ENCODE measurements around the genes A4GALT and PACSIN2.

GRCh38 chr22:42129270-42129762 lies 1.3 kb downstream of the CYP2D6 start:
- RAMPAGE, long total RNA = no peak
- RRBS = no CpG with 5 or more reads among the region's 30 CpGs

DNA sequence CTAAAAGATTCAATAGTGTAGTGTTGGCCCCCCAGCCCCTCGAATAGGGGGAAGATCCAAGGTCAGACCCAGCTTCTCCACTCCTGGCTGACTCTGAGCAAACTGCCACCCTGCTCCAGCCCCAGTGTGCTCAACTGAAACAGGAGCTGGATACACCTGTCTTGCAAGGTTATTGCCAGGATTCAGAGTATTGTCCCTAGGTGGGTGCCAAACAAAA lies 22.6 kb upstream of the TCF20 start:
- RAMPAGE, long total RNA = no peak
- RRBS = no CpG with 5 or more reads among the region's 1 CpG

DNA sequence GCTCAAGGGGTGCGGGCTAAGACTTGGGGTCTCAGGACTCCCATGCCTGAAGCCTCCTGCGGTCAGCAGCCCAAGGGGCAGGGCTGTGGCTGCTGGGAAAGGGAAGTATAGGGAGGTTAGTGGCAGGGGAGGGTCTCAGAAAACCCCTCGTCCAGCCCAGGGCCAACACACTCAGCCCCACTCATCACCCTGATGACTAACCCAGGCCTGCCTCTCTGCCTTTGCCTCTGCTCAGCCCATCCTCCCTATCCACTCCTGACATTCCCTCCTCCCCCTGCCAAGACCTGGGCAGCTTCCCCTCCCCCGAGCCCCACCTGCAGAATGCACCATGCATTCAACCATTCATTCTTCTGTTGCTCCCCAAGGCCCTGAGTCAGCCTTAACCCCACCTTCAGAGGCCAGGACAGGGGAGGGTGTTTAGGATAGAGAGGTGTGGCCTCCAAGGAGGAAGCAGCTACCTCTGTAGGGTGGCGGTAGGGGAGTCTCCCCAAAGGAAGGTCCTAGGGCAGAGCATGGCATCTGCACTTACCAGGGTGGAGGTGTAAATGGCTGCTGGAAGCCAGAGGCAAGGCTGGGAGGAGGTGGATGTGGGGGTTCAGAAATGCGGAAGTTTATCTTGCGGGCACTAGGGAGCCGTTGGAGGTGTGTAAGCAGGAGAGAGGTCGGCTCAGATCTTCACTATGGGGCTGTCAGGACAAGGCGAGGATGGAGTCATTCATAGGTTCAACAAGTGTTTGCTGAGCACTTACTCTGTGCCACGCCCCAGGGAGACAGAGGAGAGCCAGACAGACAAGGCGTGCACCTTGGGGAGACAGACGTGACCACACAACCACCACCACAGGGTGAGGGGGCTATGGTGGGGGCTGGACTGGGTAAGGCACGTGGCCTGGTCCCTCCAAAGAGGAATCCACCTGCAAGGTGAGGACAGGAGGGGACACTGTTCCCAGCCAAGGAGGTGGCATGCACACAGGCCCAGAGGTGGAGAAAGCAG lies 30.4 kb upstream of the TCF20 start:
- RAMPAGE, long total RNA = no peak
- RRBS = no CpG with 5 or more reads among the region's 14 CpGs

DNA sequence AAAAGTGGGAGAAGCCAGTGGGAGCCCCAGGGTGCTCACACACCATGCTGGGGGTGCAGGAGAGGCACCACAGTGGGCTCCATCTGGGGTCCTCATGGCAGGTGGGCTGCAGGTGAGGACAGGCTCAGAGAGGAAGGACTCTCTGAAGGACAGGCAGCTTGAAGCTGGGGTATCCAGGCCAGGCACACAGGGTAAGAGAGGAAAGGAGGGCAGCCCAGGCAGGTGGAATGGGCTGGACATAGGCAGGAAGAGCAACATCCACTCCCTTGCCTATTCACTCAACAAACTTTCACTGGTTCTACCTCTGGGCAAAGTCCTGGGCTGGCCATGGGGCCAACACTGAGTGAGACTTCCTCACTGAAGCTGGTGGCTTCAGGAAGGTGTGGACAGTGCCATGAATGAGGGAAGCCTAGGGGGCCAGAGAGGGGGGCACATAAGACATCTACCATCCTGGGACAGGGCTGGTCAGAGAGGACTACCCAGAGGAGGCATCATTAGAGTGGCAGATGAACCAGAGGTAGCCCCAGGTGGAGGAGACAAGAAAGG lies 44.9 kb upstream of the TCF20 start:
- RAMPAGE, long total RNA = no peak

GRCh38 chr22:42316100-42316395 lies 45.6 kb upstream of the TCF20 start:
- RAMPAGE, long total RNA = no peak
- RRBS = no CpG with 5 or more reads among the region's 2 CpGs

DNA sequence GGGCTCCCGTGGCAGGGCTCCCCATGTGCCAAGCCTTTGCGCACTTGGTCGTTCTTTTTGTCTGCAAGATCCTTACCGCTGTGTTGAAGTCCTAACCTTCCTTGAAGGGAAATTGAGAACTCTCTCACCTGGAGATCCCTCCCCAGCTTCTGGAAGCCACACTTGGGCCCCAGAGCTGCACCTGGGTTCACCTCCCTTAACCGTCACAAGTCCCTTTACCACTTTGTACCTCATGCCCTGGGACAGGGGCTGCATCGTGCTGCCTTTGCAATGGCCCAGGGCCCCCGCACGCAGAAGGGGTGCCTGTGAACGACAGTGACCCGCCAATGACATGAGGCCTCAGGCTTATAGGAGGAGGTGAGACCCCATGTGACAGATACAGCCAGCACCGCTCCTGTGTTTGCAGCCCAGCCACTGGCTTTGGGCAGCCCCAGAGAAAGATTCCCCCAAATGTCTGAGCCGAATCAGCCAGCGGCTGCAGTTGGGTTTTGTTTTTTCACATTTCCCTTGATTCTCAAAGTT lies 77.7 kb upstream of the TCF20 start:
- RAMPAGE, long total RNA = no peak
- RRBS = no CpG with 5 or more reads among the region's 13 CpGs

- RAMPAGE, long total RNA = no peak
- RRBS = no CpG with 5 or more reads among the region's 12 CpGs
Observed at GRCh38 chr22:42425511-42426190, 6.6 kb downstream of the NFAM1 start.

DNA sequence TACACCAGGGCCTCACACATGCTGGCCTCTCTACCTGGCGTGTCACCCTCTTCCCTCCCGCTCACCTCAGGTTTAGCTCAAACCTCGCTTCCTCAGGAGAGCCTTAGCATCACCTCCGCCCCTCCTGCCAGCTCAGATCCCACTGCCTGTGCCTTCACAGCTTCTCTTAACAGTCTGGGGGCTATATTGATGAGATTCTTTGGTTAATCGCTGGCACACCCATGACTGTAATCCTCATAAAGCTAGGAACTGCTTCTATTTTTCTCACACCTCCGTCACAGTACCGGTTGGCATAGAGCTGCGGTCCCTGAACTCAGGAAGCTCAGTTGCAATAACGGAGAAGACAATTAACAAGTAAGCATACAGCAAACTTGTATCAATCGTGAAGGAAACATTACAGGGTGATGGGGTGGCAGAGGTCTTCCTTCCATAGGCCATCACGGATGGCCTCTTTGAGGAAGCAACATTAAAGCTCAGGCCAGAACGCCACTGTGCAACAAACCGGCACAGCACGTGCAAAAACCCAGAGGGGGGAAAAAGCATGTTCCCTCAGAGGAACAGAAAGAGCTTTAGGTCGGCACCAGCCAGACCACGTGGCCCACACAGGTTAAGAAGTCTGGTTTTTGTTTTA lies 27.1 kb downstream of the SERHL2 start:
- RAMPAGE, long total RNA = no peak
- RRBS = no CpG with 5 or more reads among the region's 16 CpGs

DNA sequence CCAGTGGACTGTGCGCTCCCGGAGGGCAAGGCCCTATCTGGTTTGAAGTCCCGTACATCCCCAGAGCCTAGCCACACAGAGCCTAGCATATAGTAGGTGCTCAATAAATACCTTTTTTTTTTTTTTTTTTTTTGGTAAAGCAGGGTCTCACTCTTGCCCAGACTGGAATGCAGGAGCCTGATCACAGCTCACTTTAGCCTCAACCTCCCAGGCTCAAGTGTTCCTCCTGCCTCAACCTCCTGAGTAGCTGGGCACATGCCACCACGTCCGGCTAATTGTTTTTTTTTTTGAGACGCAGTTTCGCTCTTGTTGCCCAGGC lies 700 bp upstream of the CYB5R3 start:
- RAMPAGE, long total RNA = no peak
- RRBS = no CpG with 5 or more reads among the region's 7 CpGs

DNA sequence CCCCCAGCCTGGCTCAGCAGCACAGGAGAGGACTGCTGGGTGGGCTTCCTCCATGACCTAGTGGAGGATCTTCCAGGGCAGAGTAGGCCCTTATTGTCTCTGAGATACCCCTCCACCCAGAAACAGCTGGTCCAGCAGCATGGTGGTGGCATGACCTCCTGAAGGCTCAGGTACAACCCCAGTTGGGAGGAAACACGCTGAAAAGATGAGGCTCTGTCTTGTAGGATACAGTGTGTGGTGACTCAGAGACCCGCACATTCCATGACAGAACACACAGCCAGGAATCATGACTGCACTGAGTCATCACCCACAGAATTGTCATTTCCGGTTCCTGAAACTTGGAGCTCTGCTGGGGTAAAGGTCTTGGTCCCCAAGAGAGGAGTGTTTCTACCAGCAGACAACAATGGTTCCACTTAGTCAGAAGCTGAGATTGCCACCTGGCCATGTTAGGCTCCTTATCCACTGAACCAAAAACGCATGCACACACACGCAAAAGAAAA lies 31.4 kb upstream of the CYB5R3 start:
- RAMPAGE, long total RNA = no peak
- RRBS = no CpG with 5 or more reads among the region's 5 CpGs

DNA sequence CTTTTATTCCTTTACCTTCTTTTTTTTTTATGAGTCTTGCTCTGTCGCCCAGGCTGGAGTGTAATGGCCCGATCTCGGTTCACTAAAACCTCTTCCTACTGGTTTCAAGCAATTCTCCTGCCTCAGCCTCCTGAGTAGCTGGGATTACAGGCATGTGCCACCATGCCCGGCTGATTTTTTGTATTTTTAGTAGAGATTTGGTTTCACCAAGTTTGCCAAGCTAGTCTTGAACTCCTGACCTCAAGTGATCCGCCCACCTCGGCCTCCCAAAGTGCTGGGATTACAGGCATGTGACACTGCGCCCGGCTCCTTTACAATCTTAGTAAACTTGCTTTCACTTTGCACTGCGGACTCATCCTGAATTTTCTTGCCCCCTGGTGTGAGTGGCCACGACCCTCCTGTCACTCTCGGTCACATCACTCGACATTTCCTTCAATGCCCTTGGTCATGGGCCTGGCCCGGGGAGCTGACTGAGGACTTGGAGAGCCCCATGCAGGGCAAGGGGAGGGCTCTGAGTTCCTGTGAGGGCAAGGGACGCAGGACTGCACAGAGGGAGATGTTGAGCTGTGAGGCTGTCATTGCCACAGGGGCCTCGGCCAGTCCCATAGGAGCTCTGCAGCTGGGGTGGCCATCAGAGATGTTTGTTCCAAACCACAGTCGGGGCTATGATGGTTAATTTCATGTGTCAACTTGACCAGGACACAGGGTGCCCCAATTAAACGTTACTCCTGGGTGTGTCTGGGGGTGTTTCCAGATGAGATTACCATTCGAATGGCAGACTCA lies 21.4 kb downstream of the A4GALT start:
- RAMPAGE, long total RNA = no peak
- RRBS = no CpG with 5 or more reads among the region's 18 CpGs

- RAMPAGE, long total RNA = no peak
- RRBS = 1% methylated on average over 15 of the region's 57 CpGs
Observed at GRCh38 chr22:42720710-42721121, at the start of gene A4GALT. Gene A4GALT, minus strand, starts transcription at chr22:42720870.

- RAMPAGE, long total RNA = no peak
- RRBS = no CpG with 5 or more reads among the region's 19 CpGs
Observed at GRCh38 chr22:42773042-42773752, 52.5 kb upstream of the A4GALT start.

DNA sequence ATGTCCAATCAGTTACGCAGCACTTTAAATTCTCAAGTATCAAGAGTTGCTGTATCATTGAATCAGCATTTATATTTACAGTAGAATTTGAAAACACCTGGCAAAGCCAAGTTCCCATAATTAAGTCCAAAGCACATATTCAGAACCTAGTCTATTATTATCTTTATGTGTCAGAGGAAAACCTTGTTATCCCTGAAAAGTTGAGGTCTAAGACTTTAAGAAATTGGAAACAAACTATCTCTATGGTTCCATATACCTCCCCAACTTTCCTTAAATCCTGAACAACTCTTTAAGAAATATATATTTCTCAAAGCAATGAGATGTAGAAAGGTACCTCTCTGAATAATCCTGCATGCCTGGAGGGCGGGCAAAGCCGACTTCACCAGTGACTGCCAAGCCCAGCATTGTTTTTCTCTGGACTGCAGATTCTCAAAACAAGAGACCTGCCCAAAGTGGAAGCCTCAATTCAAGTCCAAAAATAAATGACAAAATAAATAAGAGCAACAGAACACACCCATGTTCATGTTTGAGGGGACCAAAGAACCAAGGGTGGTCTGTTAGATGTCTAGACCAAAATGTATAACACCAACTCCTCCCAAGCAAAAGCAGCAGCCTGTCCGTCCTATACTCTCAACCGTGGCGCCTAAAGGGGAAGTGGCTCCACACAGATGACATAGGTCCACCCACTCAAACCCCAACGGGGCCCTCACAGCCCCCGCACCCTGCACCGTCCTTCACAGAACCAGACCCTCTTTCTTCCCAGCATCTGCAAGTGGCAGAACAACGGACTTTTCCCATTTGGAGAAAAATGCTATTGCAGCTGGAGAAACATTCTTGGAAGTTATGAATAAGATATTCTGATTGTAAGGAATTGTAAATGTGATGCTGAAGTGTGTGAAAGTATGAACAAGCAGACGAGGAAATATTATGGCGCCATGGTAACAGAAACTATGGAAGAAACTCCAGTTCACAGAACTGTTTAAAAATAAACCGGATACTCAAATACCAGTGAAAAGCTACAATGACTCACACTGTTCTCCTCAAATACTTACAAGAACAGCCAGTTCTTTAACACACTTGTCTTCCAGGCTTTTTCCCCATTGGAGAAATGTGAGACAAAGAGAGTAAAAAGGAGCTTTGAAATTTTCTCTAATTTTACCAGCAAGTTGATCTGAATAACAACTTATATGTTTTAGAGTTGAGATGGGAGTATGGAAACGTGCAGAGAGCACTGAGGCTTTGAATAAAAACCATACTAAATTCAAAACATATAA lies 76.3 kb upstream of the ARFGAP3 start:
- RAMPAGE, long total RNA = no peak
- RRBS = no CpG with 5 or more reads among the region's 14 CpGs

DNA sequence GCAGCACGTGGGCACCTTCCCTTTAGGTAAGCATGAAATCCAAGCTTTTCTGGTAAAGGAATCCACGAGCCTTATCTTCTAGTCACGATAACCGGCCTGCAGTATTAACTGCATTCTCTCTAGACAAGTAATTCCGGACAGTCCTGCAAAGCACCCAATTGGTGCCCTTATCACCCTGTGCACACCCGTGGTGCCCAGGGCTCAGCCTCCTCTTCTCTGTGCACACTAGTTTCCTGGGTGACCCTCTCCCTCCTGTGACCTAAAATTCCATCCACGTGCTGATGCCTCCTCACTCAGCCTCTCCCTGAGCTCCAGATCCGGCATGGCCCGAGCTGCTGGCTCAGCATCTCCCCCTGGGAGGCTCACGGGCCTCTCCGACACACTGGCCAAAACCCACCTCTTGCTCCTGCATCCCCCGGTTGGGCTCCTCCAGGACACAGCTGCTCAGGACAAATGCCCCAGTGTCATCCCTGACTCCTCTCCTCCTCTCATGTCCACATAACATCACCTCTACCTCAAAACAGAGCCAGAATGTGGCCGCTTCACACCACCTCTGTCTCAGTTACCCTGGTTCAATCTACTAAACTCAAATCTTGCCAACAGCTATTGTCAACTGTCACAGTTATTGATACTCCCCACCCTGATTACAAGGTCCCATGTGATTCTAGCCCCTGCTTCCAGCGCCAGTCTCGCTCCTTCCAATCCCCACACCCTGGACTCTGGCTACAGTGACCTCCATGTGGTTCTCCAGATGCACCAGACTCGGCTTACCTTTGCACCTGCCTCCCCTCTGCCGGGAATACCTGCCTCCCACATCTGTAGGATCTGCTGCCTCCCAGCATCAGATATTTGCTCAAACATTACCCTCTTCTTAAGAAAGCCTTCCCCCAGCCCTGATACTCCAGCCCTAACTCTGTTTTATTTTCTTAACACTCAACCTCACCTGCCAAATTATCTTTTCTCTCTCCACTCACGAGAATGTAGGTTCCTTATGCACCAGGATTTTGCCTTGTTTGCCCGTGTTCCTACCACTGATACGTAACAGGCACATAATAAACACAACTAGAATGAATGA lies 63.5 kb downstream of the PACSIN2 start:
- RAMPAGE, long total RNA = no peak
- RRBS = 91% methylated on average over 1 of the region's 20 CpGs

DNA sequence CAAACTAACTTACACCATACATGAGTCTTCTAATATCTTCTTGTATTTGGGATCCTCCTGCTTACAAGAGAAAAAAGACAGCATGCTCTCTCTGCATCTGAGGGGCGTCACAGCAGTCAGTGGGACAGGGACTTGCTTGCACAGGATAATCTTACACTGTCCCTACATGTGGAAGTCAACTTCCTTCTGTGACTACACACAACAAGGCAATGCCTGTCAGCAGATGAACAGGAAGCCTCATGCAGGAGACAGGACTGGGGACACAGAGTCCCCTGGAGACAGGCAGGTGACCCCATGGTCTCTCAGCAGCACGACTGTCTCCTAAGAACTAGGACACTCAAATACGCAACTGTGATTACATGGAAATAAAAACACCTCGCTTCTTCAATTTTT lies 54.8 kb downstream of the PACSIN2 start:
- RAMPAGE, long total RNA = no peak
- RRBS = no CpG with 5 or more reads among the region's 4 CpGs

DNA sequence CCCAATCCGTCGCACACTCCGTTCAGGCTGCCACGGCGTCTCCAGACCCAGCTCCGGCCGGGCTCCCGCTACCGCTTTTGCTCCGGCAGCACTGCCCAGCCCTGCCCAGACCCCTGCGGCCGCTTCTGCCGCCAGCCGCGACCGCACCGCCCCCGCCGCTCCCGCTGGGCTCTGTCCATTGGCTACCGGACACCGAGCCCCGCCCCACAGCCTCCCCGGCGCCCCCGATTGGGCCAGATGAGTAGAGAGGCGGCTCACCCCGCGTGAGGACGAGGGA lies at the start of gene PACSIN2:
PACSIN2 (minus strand) TSS at position 127 of the 277 bp plus-strand sequence.
- RAMPAGE, long total RNA = start-site peak on the minus strand centred at position 101 of the sequence, 35 bp wide, 355 and 199 reads in 2 replicates
- RRBS = no CpG with 5 or more reads among the region's 30 CpGs

DNA sequence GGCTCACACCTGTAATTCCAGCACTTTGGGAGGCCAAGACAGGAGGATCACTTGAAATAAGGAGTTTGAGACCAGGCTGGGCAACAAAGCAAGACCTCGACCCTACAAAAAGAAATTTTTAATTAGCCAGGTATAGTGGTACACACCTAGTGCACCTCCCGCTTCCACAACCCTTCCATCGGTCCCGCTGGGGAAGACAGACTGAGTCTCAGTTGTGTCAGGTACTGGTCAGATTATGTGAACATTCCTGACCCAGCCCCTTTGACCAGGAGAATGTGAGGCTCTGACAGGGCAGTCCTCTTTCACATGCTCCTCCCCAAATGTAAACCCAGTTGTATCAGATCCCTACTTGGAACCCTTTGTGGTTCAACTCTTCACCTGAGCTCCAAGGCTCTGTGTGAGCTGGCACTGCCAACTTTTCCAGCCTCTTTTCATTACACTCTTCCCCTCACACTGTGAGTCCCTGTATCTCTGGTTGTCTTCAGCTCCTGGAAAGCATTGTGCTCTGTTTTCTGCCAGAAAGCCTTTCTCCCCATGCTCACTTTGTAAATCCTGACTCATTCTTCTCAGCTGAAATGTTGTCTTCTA lies 1.9 kb upstream of the TTLL12 start:
- RAMPAGE, long total RNA = no peak
- RRBS = no CpG with 5 or more reads among the region's 4 CpGs

DNA sequence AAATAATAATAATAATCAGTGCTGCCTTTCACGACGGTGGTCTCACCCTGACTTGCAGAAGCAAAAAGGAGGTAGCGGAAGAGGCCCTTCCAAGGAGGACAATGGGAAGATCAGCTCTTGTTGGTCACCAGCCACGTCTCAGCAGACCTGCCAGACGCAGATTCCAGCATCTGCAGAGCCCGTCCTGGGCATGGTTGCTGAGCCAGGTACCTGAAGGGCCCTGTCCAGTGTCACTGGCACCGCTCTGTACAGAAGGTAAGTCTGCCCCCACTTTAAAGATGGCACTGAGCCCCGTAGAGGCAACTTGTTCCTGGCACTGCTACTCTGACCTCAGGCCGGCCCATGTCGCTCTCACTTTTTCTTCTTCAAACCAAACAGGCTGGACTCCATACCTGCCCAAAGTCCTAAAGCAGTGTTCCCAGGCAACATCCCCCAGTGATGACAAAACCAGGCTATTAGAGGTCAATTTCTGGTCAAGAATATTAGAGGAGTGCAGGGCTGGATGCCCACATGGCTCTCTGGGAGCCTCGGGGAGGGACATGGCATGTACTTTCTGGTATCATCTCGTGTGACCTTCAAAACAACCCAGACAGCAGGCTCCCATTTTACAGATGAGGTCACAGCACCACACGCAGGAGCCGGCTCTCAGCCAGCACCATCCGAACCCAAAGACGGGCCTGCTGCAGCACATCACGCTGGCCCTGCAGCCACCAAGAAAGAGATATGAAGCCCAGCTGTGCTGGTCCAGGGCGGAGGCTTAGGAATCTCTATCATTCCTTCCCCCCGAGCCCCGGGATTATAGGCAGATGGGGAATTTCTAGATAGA lies 46.6 kb upstream of the TTLL12 start:
- RAMPAGE, long total RNA = no peak
- RRBS = no CpG with 5 or more reads among the region's 20 CpGs

GRCh38 chr22:43320738-43321268 lies 22.4 kb downstream of the SCUBE1 start:
- RAMPAGE, long total RNA = no peak
- RRBS = 93% methylated on average over 8 of the region's 19 CpGs